Measurements from ENCODE around the genes CAMP, NME6, COL7A1, IP6K2, PRKAR2A, ARIH2 and WDR6.

DNA sequence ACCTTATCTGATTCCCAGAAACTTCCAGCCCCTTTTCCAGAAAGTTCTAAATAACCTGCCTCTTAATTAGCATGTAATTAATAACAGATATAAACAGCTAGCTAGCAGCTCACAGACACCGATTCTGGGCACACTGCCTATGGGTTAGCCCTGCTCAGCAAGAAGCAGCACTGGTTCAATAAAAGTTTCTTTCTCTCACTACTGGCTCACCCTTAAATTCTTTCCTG, 54.2 kb downstream of the MAP4 start:
- PRO-cap: no peak
- RAMPAGE, long total RNA, 4 experiments: no peak in any of the 4 experiments

GRCh38 chr3:48160238-48160547, 28.0 kb downstream of the CDC25A start:
- PRO-cap: no peak
- RAMPAGE, long total RNA, 4 experiments: no peak in any of the 4 experiments

DNA sequence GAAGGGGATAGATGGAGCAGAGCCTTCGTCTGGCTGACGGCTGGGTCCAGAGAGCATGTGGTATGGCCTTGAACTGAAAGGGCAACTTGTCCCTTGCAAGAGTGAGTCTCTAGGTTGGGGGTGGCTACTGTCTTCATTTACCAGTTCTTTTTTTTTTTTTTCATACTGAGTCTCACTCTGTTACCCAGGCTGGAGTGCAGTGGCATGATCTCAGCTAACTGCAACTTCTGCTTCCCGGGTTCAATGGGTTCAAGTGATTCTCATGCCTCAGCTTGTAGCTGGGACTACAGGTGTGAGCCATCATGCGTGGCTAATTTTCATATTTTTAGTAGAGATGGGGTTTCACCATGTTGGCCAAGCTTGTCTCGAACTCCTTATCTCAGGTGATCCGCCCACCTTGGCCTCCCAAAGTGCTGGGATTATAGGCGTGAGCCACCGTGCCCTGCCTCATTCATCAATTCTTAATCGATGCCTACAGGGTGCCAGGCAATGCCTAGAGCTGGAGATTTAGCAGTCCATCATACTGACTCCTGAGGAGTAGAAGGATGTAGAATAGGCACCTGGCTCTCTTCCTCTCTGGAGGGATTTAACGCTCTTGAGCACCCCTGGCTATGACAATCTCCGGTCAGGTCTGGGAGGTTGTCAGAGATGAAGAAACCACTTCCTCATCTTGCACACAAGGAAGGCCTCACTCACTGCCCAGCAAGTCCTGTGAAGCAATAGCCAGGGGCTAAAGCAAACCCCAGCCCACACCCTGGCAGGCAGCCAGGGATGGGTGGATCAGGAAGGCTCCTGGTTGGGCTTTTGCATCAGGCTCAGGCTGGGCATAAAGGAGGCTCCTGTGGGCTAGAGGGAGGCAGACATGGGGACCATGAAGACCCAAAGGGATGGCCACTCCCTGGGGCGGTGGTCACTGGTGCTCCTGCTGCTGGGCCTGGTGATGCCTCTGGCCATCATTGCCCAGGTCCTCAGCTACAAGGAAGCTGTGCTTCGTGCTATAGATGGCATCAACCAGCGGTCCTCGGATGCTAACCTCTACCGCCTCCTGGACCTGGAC, at the start of gene CAMP:
Gene CAMP (plus strand): TSS at position 855 of the 1,057 bp plus-strand sequence.
- PRO-cap: no peak
- RAMPAGE, long total RNA, 4 experiments: no peak in any of the 4 experiments

- PRO-cap: bidirectional peak, plus-strand start at chr3:48301457, minus-strand start at chr3:48301367
- RAMPAGE, long total RNA, 4 experiments: start-site peak on the plus strand in 2 of 4 experiments, at chr3:48301449-48301492 at its widest, 6 to 12 reads per replicate; start-site peak on the minus strand in 4 of 4 experiments, at chr3:48301353-48301401 at its widest, 10 to 110 reads per replicate
These were observed at the start of gene NME6 for GRCh38 chr3:48301248-48301829. Gene NME6, minus strand, starts transcription at chr3:48301367.

DNA sequence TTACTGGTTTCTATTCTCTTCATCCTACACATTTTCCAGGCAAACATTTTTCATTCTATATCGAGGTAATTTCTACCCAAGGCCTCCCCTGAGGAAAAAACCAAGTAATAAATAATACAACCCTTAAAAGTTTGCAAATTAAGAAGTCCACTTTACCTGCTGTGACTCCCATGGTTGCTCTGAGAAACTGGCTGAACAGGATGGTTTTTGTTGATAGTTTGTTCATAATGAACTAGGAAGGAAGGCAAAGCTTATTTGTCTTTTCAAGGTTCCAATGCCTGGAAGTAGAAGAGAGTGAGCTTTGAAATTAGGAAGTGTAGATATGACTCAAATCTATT, 4.5 kb downstream of the SPINK8 start:
- PRO-cap: no peak
- RAMPAGE, long total RNA, 4 experiments: no peak in any of the 4 experiments

GRCh38 chr3:48367089-48367510, 4.9 kb upstream of the FBXW12 start:
- PRO-cap: no peak
- RAMPAGE, long total RNA, 4 experiments: no peak in any of the 4 experiments

GRCh38 chr3:48398257-48399155, 26.5 kb downstream of the FBXW12 start:
- PRO-cap: no peak
- RAMPAGE, long total RNA, 4 experiments: no peak in any of the 4 experiments

GRCh38 chr3:48402068-48402722, 27.7 kb downstream of the PLXNB1 start:
- PRO-cap: no peak
- RAMPAGE, long total RNA, 4 experiments: no peak in any of the 4 experiments

DNA sequence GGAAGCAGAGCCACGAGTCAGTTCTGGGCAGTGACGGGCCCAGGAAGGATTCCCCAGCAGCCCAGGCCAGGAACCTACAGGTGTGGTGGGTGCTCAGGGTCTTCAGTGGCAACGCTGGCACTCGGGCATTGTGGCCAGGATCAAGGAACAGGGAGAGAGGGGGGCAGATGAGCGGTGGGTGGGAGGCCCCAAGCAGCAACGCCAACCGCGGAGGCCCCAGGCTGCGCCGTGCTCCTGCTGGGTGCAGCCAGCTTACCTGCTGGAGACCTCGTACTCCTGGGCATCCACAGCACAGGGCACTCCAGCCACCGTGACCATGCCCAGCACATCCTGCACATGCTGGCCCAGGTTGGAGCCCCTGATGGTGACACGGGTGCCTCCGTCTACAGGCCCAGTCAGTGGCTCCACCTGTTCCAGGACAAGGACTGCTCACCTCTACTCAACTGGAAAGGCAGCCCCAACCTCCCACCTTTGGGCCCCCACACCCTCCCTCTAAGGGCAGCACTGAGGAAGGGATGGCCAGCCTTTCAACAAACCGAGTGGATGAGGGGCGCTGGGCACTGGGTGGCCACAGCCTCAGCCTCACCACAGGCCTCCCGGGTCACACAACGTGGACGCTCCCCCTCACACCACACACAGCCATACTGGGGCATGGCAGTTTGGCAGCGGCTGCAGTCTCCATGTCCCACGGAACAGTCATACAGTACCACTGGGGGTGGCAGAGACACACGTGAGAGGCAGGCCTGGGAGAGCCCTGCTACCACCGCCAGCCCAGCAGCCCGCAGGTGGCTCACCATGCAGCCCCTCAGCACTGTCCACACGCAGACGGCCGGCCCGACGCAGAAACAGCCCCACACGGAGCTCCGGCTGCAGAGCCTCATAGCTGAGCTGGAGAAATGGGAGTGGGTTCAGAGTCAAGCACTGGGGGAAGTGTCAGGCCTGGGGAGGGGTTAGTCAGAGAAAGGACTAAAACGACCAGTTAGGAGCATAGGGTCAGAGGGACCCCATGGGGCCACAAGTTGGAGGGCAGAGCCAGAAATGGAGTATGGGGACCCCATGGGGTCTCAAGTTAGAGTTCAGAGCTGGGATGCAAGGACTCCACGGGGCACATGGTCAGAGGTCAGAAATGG, 11.9 kb downstream of the PLXNB1 start:
- PRO-cap: no peak
- RAMPAGE, long total RNA, 4 experiments: no peak in any of the 4 experiments

DNA sequence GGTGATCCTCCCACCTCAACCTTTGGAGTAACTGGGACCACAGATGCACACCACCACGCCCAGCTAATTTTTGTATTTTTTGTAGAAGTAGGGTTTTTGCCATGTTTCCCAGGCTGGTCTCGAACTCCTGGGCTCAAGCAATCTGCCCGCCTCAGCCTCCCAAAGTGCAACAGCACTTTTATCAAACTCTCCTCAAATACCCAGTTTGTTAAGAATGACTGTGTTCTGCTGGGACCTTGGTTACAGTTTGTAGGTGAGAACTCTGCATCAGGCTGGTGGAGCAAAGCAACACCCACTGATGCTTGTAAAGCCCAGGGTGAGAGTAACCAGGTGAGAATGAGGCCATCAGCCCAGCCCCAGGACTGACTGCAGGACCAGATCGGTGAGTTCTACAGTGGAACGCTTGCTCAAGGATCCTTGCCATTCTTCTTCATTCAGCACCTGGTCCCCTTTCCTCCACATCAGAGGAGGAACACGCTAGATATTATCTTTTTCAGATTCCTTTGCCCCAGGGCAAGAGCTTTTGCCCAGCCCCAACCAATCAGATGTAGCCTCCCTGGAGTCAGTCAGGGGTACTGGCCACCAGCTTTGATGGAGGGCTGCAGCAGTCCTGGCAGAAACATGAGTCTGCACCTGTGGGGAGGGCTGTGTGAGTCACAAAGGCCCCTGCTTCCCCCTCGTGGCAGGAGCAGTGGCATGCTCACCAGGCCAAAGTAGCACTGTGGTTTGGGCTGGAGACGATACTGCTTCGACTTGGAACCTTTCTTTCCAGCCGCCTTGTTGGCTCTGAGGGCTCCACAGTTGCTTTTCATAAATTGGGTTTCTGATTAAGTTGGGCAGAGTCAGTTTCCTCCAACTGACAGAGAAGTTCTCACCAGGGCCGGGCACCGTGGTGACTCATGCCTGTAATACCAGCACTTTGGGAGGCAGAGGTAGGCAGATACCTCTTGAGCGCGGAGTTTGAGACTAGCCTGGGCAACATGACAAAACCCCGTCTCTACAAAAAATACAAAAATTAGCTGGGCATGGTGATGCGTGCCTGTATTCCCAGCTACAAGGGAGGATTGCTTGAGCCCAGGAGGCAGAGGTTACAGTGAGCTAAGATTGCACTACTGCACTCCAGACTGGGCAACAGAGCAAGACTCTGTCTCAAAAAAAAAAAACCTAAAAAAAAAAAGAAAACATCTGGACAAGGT, 3.5 kb upstream of the SHISA5 start:
- PRO-cap: no peak
- RAMPAGE, long total RNA, 4 experiments: no peak in any of the 4 experiments

DNA sequence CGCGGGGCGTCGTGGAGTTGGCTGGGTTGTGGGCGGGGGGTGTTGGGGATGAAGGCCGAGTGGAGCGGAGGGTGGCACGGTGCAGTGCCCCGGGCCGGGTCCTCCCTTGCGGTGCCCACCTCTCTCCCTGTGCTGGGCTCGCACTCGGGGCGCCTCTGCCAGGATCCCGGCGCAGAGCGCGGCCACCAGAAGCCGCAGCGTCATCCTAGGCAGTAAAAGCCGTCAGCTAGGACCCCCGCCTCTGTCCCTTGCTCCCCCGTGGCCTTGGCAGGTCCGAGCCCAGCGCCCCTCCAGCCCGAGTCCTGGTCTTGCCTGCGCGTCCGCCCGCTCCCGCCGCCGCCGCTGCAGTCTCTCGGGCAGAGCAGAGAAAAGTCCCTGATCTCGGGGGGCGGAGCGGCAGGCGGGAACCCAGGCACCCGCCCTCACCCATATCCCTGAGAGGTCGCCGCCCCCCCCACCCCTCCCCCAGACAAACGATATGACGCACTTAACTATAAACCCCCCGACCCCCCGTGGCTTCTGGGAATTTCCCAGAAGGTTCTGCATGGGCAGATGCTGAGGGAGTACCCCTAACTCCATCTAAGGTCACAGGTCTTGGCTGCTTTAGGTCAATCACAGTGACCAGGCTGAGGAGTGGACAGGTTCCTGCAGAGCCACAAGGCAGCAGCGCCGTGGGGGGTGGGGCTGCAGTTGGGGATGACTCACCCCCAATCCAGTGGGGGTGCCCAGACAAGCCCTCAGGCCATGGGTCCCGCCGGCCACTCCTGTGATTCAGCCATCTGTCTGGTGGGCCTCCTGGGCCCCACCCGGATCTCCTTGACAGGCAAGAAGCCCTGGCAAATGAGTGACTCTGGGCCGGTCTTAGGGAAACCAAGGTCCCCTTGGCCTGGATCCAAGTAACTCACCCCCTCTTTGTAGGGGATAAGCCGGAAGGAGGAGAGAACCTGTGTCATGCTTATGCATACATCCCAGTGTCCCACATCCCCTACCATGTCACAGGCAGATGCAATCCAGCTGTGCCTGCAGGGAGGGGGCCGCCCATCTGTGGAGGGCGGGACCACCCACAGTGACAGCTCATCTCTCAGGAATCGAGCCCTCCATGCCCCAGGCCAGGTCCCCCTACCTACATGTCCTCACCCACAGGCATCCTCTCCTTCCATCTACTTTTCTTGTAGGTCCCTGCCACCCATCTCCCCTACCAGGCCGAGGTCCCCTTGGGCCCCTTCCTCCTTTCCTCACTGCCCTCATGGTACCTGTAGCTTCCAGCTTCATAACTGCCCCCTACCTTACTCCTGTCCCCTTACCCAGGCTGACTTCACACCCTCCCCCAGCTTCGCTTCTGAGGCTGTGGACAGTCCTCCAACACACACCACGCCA, at the start of gene COL7A1:
Gene COL7A1 (minus strand): TSS at position 374 of the 1,377 bp plus-strand sequence.
- PRO-cap: unidirectional peak, minus-strand start at position 344 of the sequence
- RAMPAGE, long total RNA, 4 experiments: start-site peak on the minus strand in 2 of 4 experiments, centred at positions 359 to 362 of the sequence, 10 to 29 reads per replicate

DNA sequence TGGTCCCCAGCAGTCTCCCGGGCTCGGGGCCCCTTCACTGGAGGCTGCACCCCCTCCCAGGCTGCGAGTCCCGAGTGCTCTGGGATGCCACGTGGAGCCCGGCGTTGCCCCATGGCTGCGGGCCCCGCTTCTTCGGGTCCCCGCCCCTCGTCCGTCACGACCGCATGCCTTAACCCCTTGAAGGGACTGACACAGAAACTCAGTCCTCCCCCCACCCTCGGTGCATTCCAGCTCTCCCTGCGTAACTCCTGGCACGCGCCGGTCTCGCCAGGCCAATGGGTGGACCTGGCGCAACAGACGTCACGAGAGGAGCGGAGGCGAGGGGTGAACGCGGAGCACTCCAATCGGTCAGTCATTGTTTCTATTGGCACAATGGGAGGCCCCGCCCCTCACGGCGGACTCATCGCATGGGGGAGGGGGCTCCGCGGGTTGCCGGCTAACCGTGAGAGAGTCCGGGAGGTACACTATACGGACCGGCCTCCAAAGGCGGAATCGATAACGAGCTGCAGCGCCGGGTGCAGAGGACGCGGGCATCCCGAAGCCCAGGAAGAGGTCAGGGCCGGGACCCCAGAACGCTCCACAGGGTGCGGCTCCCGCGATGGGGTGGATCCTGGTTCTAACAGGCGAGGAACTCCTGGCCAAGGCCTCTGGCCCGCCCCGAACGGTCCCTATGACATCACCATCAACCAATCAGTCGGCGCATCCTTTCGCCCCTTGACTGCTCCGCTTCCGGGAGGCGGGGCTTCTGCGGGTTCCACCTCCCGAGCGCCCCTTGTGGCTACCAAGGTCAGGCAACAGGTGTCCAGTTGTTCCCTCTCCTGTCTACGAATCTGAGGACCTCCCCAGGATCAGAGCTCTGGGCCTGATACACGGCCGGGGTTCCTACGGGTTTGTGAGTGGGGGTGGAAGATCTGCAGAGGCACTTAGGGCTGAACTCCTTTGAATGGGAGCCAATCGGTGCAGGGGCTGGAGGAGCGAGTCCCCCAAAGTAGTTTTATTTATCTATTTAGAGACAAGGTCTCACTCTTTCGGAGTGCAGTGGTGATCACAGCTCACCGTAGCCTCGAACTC, 1.1 kb upstream of the CELSR3 start:
- PRO-cap: bidirectional peak, plus-strand start at position 303 of the sequence, minus-strand start at position 277 of the sequence; bidirectional peak, plus-strand start at position 784 of the sequence, minus-strand start at position 612 of the sequence
- RAMPAGE, long total RNA, 4 experiments: no peak in any of the 4 experiments

GRCh38 chr3:48716467-48717589, at the start of gene IP6K2:
Gene IP6K2, minus strand, starts transcription at chr3:48717221.
- PRO-cap: bidirectional peak, plus-strand start at chr3:48717387, minus-strand start at chr3:48717188
- RAMPAGE, long total RNA, 4 experiments: start-site peak on the minus strand in 4 of 4 experiments, at chr3:48717186-48717225 at its widest, 70 to 628 reads per replicate

DNA sequence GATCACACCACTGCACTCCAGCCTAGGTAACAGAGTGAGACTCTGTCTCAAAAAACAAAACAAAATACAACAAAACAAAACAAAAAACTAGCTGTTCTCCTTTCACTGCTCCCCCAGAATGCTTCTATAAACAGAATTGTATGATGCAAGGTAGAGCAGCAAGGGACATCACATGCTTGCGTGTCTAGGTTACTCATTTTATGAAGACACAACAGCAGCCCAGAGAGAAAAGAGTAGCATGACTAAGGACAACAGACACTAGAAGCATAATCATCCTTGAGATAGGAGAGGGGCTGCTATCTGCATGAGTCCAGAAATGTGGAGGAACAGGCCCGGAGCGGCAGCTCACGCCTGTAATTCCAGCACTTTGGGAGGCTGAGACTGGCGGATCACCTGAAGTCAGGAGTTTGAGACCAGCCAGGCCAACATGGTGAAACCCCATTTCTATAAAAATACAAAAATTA, 25.2 kb upstream of the IP6K2 start:
- PRO-cap: no peak
- RAMPAGE, long total RNA, 4 experiments: no peak in any of the 4 experiments

DNA sequence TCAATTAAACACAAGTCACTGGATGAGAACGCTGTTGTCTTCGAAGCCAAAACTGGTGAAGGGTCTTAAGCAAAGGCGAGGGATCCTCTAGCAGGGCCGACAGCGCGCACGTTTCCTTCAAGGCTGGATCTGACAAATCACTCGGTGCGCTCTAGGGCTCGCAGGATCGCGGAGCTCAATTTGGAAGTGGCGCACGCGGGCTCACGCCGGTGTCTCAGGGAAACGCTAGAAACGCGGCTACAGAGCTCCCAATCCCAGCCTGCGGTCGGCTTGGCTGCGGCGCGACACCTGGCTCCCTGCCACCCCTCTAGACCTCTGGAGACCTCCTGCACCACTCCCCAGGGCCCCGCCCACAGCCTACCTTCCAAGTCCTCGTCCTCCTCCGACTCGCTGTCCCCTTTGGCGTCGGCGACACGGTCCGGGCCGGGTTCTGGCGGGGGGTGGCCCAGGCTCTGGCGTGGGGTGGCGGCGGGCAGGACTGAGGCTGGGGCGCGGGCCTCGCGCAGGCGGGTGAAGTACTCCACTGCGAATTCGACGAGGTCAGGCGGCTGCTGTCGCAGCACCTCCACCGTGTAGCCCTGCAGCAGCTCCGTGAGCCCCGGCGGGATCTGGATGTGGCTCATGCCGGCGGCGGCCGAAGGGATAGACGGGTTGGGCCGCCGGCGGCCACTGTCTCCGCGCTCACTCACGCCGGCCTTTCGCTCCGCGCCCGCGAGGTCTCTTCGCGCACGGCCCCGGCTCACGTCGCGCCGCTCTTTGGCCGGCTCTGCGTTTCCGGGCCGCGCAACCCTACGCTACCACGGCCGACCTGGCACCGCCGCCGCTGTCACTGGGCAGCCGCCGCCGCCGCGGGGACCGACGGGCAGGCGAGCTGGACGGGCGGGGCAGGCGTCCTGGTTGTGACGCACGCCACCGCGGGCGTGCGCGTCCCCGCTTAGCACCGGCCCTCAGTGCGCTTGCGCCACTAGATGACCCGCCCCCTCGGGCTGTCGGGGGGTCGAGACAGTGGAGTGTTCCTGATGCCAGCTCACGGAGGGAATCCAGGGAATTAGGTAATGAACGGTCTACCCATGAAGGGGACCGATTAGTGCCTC, at the start of gene PRKAR2A:
Gene PRKAR2A (minus strand): TSS at position 901 of the 1,094 bp plus-strand sequence.
- PRO-cap: bidirectional peak, plus-strand start at position 251 of the sequence, minus-strand start at position 216 of the sequence; unidirectional peak, plus-strand start at position 251 of the sequence; bidirectional peak, plus-strand start at position 393 of the sequence, minus-strand start at position 283 of the sequence; bidirectional peak, plus-strand start at position 974 of the sequence, minus-strand start at position 831 of the sequence
- RAMPAGE, long total RNA, 4 experiments: start-site peak on the plus strand in 1 of 4 experiments, centred at position 973 of the sequence, 9 reads per replicate; start-site peak on the minus strand in 2 of 4 experiments, centred at positions 728 to 829 of the sequence, 20 to 38 reads per replicate

DNA sequence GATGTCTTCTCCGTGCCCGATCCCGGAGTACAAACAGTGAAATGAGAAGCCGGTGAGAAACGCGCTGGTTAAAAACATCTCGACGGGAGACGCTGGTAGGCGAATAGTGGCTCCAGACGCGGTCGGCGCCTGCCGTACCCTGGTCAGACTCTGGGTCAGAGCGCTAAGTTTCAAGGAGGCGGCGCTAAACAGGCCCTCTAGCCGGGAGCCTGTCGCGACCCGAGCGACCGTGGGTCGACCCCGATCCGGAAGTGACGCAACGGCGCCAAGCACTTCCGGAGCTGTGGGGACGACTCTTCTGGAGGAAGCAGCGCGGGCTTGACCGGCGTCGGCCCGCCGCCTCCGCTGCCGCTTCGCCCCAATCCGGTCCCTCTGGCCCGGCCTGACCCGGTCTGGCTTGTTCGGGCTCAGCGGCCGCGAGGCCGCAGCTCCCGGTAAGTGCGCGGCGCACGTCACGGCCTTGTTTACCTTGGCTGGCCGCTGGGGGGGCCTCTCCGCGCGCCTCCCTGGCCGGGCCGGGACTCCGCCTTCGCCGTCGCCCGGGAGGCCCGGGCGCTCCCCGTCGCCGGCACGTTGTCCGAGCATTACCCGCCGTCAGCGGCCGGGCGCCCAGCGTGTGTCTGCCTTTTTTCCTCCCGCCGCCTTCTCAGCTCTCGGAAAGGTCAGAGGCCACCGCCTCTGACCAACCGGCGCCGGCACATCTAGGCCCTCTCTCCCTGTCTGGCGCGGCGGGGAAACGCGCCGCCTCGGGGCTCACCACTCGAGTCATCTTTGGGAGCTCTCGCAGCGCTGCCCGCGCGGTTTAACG, at the start of gene ARIH2:
Gene ARIH2 (plus strand): TSS at position 278 of the 808 bp plus-strand sequence.
- PRO-cap: bidirectional peak, plus-strand start at position 278 of the sequence, minus-strand start at position 253 of the sequence; unidirectional peak, minus-strand start at position 648 of the sequence
- RAMPAGE, long total RNA, 4 experiments: start-site peak on the plus strand in 3 of 4 experiments, centred at positions 283 to 313 of the sequence, 70 to 101 reads per replicate; start-site peak on the minus strand in 1 of 4 experiments, centred at position 237 of the sequence, 13 reads per replicate

DNA sequence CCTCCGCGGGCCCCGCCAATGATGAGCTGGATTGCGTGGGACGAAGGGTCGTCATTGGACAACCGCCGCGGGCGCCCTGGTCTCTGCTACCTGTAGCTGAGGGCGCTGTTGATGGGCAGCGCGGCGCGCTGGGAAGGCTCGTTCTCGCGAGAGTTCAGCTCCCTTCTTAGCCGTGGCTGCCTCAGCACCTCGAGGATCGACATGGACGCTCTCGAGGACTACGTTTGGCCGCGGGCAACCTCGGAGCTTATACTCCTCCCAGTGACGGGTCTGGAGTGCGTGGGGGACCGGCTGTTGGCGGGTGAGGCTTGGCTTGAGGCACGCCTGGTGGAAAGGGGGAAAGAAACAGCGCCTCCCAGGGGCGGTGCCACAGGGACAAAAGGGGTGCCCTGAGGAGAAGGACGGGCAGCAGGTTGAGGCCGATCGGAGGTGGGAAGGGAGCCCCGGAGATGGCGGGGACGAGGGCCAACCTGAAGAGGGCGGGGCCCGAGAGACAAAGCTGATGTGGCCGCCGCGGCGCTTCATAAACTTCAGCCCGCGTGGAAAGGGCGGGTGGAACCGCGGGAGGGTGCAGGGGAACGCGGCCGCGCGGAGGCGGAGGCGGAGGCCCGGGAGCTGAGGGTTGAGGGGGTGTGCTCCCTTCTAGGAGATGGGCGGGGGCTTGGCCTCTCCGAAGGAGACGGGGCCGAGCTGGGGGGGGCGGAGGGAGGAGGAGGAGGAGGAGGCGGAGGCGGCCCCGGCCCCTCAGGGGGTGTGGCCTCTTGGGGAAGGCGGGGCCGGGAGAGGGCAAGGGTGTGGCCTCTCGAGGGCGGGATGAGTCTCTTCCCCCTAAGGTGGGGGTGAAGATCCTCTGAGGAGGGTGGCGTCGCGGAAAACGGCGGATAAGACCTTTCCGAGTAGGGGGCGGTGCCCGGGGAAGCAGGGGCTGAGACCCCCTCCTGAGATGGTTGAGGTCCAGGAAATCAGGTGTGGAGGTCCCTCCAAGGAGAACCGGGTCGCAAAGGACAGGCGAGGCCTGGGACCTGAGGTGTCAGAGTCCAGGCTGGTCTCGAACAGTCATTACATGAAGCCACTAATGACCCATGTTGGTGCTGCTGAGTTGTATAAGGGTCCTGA, at the start of gene WDR6:
Gene WDR6 (plus strand): TSS at position 161 of the 1,116 bp plus-strand sequence.
- PRO-cap: bidirectional peak, plus-strand start at position 193 of the sequence, minus-strand start outside the sequence; bidirectional peak, plus-strand start at position 416 of the sequence, minus-strand start at position 299 of the sequence; bidirectional peak, plus-strand start at position 831 of the sequence, minus-strand start at position 617 of the sequence
- RAMPAGE, long total RNA, 4 experiments: start-site peak on the plus strand in 3 of 4 experiments, centred at positions 141 to 176 of the sequence, 30 to 278 reads per replicate

- PRO-cap: no peak
- RAMPAGE, long total RNA, 4 experiments: no peak in any of the 4 experiments
These were observed 5.2 kb downstream of the DALRD3 start for GRCh38 chr3:49013115-49013554.

- PRO-cap: no peak
- RAMPAGE, long total RNA, 4 experiments: no peak in any of the 4 experiments
These were observed 17.2 kb downstream of the QRICH1 start for GRCh38 chr3:49076686-49077061.

DNA sequence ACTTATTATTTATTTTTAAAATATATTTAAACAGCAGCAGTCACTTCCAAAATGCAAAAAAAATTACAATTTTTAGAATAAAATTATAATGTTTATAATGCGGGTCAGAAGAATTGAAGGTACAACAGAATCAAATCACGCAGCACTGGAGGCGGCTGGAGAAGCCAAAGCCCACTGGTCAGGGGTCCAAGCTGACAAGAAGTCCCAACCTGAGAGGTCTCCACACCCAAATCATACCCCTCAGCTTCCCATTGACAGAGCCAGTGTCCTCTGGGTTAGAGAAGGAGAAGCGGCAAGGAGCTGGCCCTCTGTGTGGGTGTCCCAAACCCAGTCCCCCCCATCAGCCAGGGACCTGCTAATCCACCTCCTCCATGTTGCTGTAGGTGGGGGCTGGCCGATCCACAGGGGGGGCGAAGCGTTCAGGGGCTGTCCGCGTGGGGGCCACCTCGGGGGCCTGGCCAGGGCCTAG, 3.5 kb upstream of the QARS1 start:
- PRO-cap: no peak
- RAMPAGE, long total RNA, 4 experiments: no peak in any of the 4 experiments